Peritoneum (tissue), 1 donor: ENCODE measurements around a stretch of chr11.

- PRO-cap = no peak
Measured at GRCh38 chr11:114594897-114595171, 752 bp downstream of the NXPE4 start.

DNA sequence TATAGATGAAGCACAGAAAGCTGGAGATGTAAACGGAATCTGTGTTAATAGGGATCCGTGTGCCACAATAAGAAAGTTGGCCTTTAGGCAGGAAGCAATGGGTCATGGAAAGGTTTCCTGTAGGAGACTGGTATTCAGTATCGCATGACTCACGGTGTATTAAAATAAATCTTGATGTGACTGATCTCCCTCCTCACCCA lies 118.5 kb downstream of the NXPE2 start:
- PRO-cap = no peak

DNA sequence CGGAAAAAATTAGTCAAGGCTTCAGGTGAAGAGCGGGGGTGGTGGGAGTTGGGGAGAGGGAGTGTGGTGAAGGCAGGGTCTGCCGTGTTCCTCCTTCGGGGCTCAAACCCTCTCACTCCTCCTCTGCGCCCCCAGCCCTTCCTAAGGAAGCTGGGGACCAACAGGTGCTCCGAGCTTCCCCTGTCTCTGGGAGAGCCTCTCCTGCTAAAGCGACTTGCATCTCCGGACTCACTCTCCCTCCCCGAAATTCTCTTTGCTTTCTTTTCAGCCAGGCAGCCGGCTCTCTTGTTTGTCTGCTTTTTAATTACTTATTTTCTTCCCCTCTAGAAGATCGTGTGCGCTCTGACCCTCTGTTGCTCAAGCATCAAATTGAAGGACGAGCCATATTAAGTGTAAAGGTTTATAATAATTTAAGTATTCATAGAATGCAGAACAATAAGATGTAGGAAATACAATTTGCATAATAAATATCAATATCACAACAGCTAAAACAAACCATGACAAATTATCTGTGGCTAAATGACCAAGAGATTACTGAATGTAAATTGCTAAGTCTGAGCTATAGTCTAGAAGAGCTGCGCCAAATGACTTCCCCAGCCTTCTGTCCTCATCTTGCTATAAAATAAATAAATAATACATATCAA lies 1.2 kb upstream of the CADM1 start:
- PRO-cap = no peak

DNA sequence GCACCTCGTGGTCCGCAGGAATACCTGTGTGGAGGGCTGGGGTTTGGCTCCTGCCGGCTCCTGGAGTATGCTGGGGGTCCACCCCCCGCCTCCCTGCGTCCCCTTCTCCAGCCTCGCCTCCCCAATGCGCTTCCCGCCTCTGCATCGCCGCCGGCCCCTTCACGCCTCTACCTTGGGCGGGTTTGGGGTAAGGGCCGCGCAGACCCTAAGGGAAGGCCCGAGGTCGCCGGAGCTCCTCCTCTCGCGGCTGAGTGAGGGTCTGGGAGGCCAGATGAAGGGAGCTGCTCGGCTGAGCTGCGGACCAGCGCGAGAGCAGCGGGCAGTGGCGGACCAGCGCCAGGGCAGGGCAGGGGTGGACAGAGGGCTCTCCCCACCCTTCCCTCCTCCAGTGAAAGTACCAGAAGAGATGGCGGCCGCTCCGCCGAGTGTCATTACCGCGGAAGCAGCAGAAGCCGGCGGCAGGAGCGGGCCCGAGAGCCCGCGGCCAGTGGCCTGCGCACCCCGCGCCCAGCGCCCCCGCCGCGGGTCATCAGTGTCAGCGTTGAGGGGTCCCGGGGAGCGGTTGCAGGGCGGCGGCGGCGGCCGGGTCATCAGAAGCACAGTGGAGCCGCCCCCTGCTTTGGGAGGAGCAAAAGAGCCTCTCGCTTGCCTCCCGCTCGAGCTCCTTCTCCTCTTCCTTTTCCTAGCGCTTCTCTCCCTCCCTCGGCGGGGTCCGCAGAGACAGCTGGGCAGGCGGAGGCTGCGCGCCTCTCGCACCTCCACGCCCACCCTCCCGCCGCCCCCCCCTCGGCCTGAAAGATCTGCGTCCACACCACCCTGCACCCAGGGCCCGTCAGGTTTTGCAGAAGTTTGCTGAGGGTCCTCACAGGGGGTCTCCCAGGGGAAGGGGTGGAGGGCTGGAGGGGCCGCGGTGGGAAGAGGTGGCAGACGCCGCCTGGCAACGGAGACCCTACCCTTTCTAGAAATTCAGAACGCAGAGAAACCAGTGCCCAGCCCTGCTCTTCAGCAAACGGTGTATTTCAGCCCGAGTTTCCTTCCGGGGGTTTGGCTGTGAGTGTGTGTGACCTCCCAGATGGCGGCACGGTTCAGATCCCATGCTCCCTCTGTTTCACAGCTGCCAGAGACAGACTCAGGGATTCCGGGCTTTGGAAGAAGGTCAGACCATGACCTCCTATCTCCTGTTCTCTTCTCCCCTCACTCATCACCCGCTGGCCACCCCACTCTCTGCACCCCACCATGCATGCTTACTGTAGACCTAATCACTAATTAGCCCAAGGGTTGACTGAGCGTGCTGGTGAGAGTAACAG lies 255.8 kb upstream of the CADM1 start:
- PRO-cap = no peak

- PRO-cap = no peak
Measured at GRCh38 chr11:115761381-115761685, 257.1 kb upstream of the CADM1 start.

- PRO-cap = no peak
Measured at GRCh38 chr11:116147719-116148046, 625.1 kb downstream of the BUD13 start.

DNA sequence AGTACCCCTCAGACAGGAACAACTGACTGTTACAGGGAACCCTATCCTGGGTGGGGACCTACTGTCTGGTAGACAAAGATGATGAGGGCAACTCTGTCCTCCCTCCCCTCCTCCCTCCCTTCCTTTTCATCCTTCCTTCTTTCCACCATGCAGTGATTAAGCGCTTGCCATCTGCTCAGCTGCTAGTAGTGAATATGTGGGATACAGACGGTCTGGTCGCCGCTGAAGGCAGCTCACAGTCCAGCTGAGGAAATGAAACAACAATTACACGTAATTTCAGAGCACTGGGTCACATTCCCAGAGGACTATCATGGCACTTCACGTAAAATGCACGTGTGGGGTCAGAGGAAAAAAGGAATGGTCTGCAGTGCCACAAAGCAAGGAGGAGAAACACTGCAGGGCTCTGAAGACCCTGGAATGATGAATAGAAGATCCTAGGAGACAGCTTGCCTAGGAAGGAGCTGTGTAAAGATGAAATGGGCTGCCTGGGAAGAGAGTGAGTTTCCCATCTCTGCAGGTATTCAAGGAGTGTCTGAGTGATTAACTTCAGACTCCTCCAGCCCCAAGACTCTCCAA lies 597.0 kb downstream of the BUD13 start:
- PRO-cap = no peak

DNA sequence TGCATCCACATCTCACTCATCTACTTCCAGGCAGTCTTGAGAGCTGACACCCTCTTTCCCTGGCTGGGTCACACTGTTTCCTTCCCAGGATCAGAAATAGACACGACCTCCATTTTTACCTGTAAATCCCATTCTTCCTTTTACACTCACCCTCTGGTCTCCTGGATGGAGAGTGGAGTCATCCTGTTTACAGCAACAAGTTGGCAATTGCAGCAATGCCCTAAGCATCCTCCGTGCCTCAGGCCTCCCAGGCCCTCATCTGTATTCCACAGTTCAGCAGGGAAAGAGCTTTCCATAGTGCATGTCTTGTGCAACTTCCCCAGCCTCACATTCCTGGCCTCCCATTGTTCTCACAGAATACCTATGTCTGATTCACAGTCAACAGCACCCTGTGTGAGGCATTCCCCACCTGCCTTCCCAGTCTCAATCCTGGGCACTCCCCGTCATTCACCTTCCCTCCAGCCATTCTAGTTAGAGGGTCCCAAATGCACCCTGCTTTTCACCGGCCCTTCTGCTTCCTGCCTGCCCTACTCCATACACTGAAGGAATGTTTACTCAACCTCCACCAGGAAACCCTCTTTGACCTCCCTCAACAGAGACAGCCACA lies 405.8 kb downstream of the BUD13 start:
- PRO-cap = no peak

- PRO-cap = no peak
Measured at GRCh38 chr11:116822642-116823075, 445 bp downstream of the APOA4 start.

DNA sequence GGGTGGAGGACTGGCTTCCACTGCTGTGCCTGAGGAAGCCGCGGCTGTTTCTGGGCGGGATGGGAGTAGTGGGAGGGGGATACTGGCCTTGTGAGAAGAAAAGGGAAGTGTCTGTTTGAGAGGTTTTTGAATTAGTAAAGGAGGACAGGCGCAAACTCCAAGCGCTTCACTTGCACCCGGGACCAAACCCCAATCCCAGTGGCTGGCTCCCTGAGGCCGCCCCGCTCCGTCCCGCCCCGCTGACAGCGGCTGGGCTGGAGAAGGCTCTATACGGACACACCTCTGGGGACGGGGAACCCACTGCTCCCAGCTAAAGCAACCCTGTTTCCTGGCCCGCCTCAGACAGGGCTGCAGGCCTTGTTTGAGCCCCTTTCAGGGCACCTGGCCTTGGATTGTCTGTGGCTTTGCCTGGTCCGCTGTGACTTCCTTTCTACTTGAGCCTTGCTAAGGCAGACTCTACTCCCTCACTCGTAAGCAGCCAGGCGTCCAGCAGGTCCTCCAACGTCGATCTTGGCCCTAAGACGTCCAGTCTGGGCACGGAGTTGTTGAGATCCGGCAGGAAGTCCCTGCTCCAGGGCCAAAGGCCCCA lies 2.2 kb downstream of the APOA1 start:
- PRO-cap = no peak

- PRO-cap = no peak
Measured at GRCh38 chr11:116867137-116868228, 30.1 kb upstream of the APOA1 start.

- PRO-cap = no peak
Measured at GRCh38 chr11:116894076-116894859, 56.8 kb upstream of the APOA1 start.

DNA sequence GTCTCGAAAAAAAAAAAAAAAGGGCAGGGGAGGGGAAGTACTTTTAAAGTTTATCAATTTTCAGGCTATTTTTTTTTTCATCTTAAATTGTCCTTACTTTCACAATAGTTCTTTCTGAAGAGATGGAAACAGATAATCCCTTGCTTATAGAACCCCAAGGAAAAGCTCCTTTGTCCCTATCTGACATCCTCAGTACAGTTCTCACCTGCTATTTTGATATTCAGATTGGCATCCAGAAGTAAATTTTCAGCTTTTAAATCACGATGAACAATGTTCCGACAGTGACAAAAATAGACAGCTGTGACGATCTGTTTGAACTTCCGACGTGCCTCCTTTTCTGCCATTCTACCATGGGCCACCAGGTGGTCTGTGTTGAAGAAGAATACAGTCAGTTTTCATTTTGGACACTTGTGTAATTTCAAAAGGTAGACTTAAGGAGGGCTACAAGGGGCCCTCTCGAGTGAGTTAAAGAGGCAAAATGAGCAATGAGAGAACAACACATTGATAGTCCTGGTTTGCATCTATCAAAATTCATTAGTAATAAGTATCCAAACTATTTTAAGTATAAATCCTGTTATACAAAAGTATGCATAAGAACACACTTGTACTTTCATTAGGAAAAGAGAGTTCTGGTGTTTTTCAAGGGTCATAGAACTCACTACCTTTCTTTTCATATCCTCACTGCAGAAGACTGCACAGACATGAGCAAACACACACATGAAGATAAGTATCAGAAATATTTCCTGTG lies 89.8 kb upstream of the APOA1 start:
- PRO-cap = no peak

DNA sequence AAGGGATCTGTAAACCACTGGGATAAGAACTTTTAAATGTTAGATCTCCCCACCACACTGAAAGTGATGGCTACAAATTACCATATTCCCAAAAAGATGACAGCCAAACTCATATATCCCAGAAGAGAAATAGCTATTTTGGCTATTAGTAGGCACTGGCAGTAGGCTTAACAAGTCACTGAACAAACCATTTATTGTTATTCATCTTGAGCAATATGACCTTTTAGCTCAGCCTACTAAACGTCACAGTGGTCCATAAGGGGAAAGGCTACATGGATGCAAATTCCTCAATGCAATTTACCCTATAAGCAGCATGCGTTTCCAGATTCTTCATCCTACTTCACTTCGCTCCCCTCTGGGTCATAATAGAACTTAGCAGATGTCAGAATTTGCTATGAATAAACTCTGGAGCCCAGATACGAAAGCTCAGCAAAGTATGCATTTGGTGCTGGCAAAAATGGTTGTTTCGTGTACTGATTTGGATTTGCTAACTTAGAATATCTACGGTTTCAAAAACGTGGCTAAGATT lies 114.0 kb downstream of the SIK3 start:
- PRO-cap = no peak

DNA sequence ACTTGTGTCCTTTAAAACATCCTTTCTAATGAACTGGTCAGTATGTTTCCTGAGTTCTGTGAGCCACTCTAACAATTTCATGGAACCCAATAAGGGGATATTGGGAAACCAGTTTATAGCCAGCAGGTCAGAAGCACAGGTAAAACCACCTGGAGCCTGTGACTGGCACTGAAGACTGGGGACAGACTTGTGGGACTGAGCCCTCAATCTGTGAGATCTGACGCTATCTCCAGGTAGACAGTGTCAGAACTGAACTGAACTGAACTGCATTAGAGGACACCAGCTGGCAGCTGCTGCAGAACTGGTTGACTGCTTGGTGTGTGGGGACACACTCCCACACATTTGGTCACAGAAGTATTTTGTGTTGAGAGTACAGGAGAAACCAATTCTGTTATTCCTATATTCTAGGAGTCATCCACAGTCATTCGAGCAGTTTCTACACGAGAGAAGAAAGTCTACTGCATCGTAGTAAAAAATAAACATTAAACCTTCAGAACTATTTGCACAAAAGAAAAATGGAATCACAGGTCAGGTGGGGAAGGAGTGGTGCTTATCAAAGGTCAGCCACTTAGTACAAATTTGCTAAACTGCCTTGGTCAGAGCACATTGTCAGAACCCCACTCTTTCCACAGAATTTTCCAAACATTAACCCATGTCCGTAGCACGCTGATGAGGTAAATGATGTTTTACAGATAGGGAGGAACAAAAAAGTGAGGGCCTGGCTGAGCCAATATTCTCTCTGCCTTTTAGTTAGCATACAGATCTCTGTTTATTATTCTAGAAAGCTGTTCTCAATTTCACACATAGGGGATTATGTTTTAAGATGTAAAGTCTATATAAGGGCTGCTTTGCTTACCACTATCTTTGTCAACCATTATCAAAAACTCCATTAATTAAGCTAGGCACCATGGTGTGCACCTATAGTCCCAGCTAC lies 77.2 kb downstream of the SIK3 start:
- PRO-cap = no peak

- PRO-cap = no peak
Measured at GRCh38 chr11:117096346-117097064, 1.7 kb downstream of the SIK3 start.

DNA sequence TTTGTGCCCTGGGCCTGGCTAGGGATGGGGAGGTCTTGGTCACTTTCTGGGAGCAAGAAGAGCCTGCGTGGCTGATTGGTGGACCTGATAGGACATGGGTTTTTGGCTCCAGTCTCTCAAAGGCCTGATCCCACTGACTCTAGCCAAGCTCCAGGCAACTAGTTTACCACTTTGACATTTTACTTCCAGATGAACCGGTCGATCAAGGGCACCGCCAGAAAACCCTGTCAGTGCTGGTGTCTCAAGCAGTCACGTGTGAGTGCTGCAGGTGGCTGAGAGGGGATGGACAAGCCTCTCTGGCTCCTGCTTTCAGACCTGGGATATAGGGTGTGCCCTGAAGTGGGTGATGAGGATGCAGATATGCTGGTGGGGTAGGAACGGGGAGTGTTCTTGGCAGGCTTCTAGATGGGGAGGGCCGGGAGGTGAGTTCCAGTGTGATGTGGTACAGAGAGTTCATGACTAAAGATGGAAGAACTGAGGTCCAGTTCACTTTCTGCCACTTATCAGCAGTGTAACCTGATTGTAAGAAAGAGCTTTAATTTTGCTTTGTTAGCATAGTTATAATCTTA lies 5.4 kb downstream of the SIDT2 start:
- PRO-cap = no peak

- PRO-cap = no peak
Measured at GRCh38 chr11:117220495-117220973, 11.3 kb downstream of the PCSK7 start.

GRCh38 chr11:117257148-117257747 lies 24.8 kb downstream of the RNF214 start:
- PRO-cap = no peak

GRCh38 chr11:117286616-117287118 lies 29.4 kb downstream of the BACE1 start:
- PRO-cap = no peak